ENCODE data around the gene TIGAR.

DNA sequence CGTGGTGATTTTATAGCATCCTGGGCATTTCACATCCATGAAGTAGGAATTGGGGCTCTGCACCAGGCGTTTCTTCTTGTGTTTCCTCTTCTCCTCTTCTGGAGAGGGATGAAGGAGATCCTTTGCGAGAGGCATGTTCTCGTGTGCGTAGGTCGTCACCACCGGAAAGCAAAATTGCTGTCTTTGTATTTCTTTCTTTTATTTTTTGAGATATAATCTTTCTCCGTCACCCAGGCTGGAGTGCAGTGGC lies 134.5 kb downstream of the TSPAN9 start:
- PRO-cap = no peak

DNA sequence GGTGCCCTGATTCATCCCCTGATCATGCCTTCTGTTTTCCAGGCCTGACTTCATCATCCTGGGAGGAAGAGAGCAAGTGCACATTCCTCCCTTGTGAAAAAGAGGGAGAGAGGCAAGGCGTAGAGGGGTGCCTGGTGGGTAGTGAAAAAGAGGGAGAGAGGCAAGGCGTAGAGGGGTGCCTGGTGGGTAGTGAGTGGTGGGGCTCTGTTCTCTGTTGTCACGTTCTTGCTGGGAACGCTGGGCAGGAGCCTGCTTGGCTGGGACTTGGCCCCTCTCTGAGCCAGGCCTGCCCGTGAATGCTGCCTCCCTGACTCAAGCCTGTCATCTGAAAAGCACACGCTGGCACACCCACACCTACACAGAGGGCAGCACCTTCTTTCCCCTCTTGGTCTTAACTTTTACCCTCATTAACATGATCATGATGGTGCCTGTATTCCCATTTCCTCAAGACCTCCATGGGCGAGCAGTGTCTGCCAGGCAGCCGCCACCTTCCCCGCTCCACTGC lies 161.9 kb downstream of the TSPAN9 start:
- PRO-cap = no peak

GRCh38 chr12:3264797-3265237 lies 187.6 kb downstream of the TSPAN9 start:
- PRO-cap = no peak

DNA sequence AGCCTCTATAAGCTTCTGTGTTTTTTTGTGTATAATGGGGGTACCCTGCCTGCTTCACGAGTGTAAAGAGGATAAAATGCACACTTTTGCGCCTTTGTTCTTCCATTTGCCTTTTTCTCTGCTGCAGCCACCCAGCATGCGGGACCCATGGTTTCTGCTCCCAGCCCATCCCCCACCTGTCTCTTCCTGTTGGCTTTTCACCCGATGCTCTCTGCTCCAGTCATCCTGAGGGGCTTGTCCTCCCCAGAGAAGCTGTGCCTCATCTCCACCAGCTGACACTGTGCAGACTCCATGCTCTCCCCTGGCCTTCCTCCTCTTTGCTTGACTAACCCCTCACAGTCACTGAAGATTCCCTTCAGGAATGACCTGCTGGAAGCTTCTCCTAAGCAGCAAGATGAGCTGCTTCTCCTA lies 16.7 kb upstream of the PRMT8 start:
- PRO-cap = no peak

DNA sequence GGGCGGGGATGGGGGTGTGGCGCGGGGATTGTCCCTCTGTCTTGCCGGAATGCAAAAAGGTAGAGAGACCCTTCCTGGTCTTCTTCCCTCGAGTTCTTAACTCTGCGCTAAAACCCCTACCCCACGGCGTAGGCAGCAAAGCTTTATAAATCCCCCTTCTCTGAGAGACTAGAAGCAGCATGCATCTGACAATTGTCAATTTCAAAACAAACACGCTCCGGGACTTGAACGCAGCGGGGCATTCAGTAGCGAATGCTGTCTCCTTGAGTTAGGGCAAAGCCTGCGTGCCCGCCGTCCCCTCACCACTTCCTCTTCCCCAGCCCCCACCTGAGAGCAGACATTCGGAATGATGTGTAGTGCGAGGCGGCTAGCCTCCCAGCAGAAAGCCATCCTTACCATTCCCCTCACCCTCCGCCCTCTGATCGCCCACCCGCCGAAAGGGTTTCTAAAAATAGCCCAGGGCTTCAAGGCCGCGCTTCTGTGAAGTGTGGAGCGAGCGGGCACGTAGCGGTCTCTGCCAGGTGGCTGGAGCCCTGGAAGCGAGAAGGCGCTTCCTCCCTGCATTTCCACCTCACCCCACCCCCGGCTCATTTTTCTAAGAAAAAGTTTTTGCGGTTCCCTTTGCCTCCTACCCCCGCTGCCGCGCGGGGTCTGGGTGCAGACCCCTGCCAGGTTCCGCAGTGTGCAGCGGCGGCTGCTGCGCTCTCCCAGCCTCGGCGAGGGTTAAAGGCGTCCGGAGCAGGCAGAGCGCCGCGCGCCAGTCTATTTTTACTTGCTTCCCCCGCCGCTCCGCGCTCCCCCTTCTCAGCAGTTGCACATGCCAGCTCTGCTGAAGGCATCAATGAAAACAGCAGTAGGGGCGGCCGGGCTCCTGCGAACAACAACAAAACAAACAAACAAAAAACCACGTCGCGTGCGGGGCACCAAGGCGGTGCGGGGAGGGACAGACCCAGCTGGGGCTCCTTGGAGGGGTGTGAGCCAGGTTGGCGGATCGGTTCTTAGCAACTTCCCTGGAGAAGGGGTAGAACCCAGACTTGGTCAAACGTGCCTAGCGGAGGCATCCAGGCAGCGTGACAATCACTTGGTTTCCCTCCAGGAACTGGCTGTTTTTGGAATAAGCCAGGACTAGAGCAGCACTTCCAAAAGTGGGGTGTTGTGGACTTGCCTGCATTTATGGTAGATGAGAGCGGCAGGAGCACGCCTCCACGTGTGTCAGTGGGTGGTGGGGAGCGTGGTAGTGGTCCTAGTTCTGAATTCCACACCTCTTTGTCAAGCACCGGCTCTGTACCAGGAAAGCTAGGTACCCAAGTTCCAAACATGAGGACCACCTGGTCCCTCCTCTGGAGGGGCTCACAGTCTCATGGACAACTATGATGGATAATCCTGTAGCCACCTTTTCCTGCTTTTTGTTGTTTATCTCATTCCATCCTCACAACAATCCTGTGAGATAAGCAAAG lies 2.4 kb downstream of the PRMT8 start:
- PRO-cap = bidirectional peak, plus-strand start at position 520 of the sequence, minus-strand start at position 420 of the sequence; unidirectional peak, minus-strand start at position 725 of the sequence

GRCh38 chr12:3871237-3872114 lies 1.7 kb downstream of the PARP11 start:
- PRO-cap = no peak

DNA sequence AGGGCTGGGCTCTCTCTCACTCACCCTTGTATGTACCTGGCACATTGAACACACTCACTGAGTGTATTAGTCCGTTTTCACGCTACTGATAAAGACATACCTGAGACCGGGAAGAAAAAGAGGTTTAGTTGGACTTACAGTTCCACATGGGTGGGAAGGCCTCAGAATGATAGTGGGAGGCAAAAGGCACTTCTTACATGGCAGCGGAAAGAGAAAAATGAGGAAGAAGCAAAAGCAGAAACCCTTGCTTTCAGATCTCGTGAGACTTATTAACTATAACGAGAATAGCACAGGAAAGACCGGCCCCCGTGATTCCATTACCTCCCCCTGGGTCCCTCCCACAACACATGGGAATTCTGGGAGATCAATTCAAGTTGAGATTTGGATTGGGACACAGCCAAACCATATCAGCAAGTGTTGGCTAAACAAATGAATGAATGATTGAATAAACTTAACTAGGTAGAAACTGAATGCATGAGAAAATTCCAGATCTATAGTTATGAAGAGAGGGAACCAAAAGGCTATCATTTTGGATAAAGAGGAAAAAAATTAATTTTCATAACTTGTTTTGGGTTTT lies 85.3 kb upstream of the PARP11 start:
- PRO-cap = no peak

DNA sequence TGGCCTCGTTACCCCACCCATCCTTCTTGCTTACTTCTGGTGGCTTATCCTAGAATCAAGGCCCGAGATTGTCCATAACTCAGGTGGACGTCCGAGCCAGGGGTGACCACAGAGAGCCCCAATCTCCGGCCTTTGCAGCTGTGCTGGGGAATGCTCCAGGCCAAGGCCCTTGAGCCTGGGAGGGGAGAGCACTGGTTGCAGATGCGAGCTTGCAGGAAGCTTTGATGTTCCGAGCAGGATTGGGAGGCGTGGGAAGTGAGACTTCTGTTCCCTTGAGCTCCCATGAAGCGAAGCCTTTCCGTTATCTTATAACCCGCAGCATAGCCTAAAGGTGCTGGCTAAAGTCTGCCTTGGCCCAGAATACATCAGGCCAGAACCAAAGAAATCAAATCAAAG lies 151.9 kb upstream of the PARP11 start:
- PRO-cap = no peak

DNA sequence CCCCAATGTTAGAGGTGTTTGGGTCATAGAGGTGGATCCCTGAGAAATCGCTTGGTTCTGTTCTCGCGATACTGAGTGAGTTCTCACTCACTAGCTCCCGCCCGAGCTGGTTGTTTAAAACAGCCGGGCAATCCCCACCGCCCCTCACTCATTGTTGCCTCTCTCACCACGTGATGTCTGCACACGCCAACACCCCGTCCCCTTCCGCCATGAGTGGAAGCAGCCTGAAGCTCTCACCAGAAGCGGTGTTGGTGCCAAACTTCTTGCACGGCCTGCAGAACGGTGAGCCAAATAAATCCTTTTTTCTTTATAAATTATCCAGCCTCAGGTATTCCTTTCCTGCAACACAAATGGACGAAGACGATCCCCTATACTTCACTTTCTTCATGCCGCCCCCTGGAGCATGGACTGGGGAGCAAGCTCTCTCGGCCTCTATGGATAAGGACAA lies 45.4 kb upstream of the CCND2 start:
- PRO-cap = no peak

DNA sequence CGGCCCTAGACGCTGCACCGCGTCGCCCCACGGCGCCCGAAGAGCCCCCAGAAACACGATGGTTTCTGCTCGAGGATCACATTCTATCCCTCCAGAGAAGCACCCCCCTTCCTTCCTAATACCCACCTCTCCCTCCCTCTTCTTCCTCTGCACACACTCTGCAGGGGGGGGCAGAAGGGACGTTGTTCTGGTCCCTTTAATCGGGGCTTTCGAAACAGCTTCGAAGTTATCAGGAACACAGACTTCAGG lies 653 bp upstream of the CCND2 start:
- PRO-cap = no peak

DNA sequence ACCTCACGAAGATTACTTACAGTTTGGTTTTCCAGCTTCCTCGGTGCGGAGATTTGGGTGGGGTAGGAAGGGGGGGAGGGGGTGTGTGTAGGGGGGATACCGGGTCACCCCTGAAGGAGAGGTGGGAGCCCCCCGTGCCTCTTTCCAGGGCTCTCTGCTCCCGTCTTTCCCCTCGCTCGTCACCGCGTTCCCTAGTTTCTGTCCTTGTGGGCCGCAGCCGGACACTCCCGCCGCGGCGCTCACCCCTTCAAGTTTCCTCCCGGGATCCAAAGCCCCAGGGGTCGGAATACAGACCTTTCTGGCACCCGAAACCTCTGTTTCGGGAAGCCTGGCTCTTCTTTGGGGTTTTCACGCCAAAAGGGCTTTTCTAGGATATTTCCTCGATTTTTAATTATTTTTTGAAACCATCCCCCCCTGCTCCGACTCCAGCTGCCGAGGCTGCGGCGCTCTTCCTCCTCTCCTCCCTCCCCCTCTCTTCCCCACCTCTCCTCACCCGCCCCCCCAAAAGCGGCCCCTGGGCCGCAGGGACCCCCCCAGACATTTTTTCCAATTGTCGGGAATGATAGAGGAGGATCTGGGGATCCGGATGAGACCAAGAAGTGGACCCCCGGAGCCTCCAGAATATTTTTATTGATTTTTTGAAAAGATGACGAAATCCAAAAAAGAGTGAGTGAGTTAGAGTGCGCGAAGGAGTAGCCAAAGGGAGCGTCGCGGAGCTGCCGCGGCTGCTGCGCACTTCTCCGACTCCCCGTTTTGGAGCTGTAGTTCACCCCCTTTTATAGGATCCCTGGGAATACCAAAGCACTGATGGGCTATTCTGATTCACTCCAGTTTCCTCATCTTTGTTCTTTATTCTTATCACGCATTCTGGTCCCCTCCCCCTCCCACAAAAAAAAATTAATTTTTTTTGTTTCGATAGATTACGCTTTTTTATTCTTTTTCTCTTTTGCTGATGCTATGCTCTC lies 1.7 kb downstream of the CCND2 start:
- PRO-cap = bidirectional peak, plus-strand start at position 678 of the sequence, minus-strand start at position 477 of the sequence; unidirectional peak, minus-strand start at position 750 of the sequence

GRCh38 chr12:4275967-4276518 lies 2.5 kb downstream of the CCND2 start:
- PRO-cap = unidirectional peak, minus-strand start at chr12:4276252

- PRO-cap = no peak
Measured at GRCh38 chr12:4280335-4280716, 6.8 kb downstream of the CCND2 start.

- PRO-cap = bidirectional peak, plus-strand start at chr12:4321213, minus-strand start at chr12:4320981
Measured at GRCh38 chr12:4320858-4321952, at the start of gene TIGAR. Gene TIGAR (plus strand): TSS chr12:4321213.

DNA sequence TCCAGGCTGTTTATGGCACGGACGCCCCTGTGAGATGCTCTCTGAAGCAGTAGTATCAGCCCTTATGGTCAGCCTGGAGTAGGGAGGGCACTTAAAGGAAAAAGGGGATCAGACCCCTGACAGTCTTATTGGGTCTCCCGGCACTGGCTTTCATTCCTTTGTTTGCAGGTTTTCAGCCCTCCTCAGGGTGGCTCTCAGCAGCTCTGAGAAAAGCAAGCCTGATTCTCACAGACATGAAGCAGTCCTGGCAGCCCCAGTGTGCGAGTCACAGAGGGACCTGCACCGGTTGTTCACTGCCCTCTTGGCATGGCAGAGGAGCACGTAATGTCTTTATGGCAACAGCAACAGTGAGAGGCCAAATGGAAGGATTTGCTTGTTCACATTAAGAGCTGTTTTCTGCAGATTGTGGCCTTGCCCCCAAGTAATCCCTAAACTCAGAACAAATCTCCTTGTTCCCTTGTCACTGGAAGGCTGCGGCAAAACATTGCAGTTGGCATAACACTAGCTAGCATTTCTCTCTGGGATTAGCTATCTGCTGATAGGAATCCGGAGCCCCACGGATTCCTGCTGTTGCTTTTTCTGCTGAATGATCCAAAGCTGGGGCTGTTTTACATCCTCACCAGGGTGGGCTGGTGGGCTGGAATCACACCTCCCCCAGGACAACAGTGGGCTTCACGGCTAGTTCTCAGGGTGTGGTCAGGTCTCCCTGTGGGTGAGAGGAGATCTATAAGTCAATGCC lies 3.5 kb downstream of the KCNA5 start:
- PRO-cap = bidirectional peak, plus-strand start at position 256 of the sequence, minus-strand start at position 205 of the sequence

DNA sequence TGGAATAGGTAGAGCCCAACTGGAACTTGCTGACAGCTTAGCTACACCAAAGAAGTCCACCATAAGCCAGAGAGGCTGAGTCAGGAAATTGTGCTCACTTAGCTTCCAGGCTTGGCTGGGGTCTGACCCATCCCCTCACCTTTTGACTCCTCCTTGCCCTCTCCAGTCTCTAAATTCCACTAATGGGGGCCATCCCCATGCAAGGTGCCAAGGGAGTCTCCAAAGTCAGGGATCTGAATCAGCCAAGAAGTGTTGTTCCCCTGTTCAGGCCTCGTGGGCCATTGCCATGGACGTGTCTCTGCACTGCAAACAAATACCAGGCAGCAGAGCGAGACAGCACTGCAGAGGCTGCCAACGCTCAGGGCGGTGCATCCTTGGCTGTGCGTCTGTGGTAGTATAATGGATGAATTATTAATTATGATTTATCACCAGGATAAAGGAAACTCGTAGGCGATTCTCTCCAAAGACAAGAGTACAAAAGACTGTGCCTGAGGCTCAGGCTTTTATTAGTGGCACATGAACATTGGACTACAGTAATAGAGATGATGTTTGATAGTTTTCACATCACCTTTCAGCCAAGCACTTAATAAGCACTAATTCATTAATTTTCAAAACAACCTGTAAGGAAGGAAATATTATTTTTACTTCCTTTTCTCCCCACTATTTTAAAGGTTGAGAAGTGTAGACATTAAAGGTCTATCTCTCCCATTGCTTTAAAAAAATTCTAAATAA lies 122.2 kb upstream of the NTF3 start:
- PRO-cap = no peak

- PRO-cap = unidirectional peak, plus-strand start at chr12:6075292
Measured at GRCh38 chr12:6074900-6075486, 49.5 kb downstream of the VWF start.

DNA sequence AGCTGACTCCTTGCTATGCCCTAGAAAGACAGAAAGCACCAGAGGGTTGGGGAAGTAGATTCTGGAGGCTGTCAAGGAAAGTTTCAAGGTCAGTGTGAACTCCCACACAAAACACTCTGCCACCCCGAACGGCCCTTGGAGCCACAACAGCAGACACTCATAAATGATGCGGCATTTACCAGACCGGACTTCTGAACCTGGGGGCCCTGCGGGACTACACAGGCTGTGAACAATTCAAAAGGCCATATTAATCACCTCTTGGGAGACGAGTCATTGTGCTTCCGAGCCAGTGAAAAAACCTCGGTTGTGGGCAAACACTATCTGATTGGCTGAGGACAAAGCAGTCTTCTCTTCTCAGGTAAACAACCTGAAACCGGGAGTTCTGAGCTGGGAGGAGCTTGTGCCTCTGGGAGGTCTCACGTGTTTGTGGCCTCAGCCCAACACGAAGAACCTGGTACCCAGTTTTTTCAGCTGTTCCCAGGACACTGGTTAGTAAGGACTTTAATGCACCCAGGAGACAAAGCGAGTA lies 35.5 kb downstream of the VWF start:
- PRO-cap = no peak

GRCh38 chr12:6140892-6141455 lies 16.5 kb upstream of the VWF start:
- PRO-cap = no peak

DNA sequence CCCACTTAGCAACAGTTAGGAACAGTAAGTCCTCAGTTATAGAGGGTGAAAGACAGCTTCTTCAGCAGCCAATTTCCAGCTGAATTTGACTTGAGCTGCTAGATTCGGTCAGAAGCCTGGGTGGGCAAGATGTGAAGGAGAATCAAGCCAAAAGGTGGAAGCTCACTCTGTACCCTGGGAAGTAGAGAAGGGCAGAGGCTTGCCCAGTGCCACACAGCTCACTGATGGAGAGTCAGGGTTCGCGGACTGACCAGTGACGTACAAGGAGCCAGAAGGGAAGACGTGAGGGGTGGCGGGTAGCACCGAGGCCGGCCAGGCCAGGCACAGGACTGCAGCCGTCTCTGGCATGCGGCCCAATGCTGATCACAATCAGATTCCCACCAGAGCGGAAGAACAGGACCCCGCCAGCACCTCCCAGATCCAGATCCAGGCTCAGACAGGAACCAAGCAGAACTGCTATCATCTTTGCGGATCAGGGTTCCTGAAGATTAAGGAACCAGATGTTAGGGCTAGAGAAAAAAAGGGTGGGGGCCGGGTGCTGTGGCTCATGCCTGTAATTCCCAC lies 30.5 kb upstream of the VWF start:
- PRO-cap = no peak